Heart (tissue), 3 donors: ENCODE measurements around a stretch of chr17.

DNA sequence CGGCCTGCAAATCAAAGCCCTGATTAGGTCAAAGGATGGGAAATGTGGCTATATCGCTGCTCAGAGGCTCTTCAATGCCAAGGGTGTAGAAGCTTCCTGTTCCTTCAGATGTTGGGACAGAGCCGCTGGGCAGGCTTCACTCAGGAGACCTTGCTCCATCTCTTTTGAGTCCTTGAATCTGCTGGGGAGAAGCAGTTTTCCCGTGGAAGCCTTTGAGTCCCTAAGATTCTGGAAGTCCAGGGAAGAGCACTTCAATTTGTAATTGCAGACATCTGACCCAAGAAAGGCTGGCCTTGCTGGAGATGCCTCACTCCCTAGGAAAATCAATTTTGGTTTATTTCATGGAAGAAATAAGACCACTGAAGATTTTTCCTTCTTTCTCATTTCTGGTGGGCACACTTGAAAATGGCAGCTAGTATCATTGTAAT lies 174.0 kb upstream of the KCNJ16 start:
- RAMPAGE, long total RNA, 2 experiments, result no peak in any of the 2 experiments

- RAMPAGE, long total RNA, 2 experiments, result no peak in any of the 2 experiments
These were observed 21.4 kb upstream of the KCNJ16 start for GRCh38 chr17:70053378-70054226.

DNA sequence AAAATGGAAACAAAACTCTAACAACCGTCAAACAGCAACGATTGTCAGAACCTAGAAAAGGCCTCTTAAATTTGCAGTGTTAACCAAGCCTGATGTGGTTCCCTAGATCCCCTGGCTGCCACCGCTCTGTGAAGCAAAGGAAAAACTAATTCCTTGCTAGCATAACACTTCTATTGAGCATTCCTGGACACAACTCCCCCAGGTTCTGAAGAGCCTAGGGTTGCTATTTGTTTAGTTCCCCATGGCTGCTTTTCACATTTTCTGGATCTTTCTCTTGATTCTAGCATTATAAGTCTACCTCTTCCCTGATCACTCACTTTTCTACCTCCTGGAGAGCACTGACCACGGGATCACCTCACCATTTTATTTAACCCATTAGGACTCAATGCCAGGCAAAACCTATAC lies 791 bp upstream of the KCNJ16 start:
- RAMPAGE, long total RNA, 2 experiments, result no peak in any of the 2 experiments

- RAMPAGE, long total RNA, 2 experiments, result no peak in any of the 2 experiments
These were observed 31.3 kb upstream of the KCNJ2 start for GRCh38 chr17:70137781-70138640.

DNA sequence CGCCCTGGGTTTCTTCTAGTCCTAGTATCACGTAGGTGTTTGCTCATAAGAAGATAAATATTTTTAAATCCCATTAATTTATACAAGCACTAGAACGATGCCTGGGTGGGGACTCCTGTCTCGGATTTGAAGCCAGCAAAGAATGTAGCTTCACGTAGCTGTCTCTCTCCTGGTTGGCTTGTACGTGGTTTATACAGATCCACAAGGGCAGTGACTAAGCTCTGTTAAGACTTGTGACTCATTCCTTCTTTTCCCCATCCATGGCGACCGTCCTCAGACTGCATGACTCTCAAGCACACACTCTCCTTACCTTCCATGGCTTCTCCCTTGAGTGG lies 679.8 kb upstream of the SOX9 start:
- RAMPAGE, long total RNA, 2 experiments, result no peak in any of the 2 experiments

DNA sequence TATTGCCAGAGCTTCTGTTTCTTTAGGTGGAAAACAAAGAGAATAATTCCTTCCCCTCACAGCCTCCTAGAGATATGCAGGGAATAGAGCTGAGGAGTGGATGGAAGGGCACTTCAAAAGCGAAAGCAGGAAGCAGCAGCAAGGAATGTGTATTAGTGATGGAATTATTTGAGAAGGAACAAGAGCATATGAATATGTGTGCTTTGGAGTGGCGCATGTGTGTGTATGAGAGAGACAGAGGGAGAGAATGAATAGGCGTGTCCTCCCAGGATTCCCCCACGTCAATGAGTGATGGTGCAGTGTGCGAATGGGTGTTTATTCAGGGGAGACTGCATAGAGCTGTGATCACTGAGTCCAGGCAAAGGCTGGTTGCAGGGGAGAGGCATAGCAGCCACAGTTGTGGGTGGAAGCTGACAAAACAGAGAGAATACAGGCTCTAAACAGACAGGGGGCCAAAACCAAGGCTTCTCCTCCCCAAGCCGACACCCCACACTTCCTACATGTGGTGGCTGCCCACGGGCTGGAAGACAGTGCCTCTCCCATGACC lies 10.2 kb upstream of the SOX9 start:
- RAMPAGE, long total RNA, 2 experiments, result no peak in any of the 2 experiments

DNA sequence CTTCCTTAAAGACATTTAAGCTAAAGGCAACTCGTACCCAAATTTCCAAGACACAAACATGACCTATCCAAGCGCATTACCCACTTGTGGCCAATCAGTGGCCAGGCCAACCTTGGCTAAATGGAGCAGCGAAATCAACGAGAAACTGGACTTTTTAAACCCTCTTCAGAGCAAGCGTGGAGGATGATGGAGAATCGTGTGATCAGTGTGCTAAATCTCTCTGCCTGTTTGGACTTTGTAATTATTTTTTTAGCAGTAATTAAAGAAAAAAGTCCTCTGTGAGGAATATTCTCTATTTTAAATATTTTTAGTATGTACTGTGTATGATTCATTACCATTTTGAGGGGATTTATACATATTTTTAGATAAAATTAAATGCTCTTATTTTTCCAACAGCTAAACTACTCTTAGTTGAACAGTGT lies 3.7 kb downstream of the SOX9 start:
- RAMPAGE, long total RNA, 2 experiments, result no peak in any of the 2 experiments

- RAMPAGE, long total RNA, 2 experiments, result no peak in any of the 2 experiments
These were observed 4.6 kb downstream of the SOX9 start for GRCh38 chr17:72124948-72126206.

GRCh38 chr17:72152391-72152761 lies 31.6 kb downstream of the SOX9 start:
- RAMPAGE, long total RNA, 2 experiments, result no peak in any of the 2 experiments

DNA sequence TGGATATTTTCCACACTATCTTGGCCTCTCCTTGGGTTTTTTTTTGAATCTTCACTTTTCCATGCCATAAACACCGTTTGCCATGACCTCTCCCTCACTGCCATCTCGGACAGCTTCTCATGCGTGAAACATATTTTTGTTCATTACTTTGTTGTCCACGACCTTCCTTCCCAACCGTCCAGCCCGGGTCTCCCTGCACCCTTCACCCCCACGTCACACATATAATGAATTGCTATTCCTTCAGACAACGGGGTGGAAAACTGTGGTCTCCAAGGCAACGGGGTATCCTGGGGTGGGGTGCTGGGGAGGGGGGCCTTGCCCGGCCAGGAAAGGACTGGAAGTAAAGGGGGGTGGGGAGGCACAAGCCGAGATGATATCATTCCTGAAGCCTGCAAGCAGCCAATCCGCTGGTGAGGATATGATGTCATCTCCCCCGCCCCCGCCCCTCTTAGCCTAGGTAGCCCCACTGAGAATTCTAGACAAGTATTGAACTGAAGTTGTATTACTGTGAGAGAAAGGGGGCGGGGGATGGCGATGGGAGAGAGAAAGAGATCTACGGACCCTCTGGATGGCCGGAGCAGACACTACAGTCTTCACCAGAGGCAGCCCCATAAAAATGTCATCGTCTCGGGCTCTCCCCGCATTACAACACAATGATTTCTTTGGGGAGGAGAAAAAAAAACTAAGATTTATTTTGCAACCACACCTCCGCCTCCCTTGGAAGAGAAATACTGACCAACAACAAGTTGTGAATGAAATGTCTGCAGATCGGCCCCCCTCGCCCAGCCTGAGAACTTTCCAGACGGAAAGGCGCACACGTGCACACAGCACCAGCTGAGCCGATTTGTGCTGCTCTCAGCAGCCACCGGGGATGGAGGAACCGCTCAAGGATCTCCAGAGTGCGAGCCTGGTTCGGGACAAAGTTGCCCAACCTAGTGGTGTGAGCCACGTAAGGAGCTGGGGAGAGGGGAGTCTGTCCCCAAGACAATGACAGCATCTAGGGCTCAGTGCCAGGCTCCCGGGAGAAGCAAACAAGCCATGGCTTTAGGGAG lies 221.9 kb downstream of the SOX9 start:
- RAMPAGE, long total RNA, 2 experiments, result no peak in any of the 2 experiments

GRCh38 chr17:72632059-72632916 lies 460.2 kb downstream of the SLC39A11 start:
- RAMPAGE, long total RNA, 2 experiments, result no peak in any of the 2 experiments

DNA sequence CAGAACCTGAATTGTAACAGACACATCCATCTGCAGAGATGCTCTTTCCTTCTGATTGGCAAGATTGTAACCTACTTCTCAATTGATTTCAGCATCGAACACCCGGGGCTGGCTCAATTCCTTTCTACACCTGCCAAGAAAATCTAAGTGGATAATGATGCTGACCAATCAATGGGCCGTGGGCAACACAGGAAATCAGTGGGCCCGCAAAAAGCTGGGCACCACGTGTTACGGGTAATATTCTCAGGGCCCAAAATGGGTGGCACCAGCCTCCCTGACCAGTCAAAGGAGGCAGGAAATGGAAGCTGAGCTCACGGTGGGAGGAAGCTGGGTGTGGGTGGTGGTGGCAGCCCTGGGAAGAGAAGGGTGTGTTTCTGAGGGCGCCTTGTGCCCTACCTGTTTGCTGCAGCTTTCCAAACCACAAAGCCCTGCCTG lies 458.0 kb downstream of the SLC39A11 start:
- RAMPAGE, long total RNA, 2 experiments, result no peak in any of the 2 experiments

DNA sequence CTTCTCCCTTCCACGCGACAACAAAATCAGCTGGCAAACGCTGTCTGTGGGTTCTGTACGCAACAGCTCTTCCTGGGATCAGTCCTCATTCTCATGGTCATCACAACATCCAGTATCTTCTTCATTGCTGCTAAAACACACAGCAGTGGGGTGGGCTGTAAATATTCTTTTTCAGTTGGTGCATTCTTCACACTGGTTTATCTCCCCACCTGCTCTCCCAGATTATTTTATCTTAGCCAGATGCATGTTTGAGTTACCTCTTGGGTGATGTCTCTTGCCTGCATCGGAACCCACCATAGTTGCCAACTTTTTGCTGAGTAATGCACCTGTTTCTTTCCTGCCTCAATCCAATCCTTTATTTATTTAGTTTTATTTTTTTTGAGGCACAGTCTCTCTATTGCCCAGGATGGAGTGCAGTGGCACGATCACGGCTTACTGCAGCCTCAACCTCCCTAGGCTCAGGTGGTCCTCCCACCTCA lies 363.6 kb downstream of the SLC39A11 start:
- RAMPAGE, long total RNA, 2 experiments, result no peak in any of the 2 experiments

- RAMPAGE, long total RNA, 2 experiments, result no peak in any of the 2 experiments
These were observed 218.8 kb downstream of the SLC39A11 start for GRCh38 chr17:72873684-72874172.

DNA sequence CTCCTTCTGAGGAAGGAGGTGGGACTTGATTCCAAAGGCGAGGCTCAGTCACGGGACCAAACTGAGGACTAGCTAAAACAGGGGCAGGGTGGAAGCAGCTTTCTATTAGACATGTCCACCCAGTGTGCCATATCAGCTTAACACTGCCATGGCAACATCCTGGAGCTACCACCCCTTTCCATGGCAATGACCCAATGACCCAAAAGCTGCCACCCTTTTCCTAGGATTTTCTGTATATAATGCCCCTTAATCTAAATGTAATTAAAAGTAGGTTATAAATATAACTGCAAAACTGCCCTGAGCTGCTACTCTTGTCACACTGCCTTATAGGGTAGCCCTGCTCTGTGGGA lies 216.8 kb downstream of the SLC39A11 start:
- RAMPAGE, long total RNA, 2 experiments, result no peak in any of the 2 experiments

DNA sequence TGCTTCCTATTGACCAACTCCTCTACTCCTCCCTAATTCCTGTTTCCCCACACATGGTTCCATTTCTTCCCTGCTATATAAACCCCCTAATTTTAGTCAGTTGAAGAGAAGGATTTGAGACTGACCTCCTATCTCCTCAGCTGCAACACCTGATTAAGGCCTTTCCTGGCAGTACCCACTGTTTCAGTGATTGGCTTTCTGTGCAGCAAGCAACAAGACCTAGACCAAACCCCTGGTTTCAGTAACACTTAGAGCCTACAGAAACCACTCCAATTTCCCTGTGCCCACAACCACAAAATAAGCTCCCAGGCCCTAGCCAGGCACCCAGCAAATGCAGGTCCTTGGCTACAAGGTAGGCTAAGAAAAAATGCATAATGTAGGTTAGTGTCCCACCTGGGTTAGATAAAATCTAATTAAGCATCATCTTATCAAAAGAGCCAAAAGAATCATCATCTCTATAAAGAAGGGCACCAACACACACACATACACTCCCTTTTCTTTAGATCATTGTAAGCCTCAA lies 215.8 kb downstream of the SLC39A11 start:
- RAMPAGE, long total RNA, 2 experiments, result no peak in any of the 2 experiments

DNA sequence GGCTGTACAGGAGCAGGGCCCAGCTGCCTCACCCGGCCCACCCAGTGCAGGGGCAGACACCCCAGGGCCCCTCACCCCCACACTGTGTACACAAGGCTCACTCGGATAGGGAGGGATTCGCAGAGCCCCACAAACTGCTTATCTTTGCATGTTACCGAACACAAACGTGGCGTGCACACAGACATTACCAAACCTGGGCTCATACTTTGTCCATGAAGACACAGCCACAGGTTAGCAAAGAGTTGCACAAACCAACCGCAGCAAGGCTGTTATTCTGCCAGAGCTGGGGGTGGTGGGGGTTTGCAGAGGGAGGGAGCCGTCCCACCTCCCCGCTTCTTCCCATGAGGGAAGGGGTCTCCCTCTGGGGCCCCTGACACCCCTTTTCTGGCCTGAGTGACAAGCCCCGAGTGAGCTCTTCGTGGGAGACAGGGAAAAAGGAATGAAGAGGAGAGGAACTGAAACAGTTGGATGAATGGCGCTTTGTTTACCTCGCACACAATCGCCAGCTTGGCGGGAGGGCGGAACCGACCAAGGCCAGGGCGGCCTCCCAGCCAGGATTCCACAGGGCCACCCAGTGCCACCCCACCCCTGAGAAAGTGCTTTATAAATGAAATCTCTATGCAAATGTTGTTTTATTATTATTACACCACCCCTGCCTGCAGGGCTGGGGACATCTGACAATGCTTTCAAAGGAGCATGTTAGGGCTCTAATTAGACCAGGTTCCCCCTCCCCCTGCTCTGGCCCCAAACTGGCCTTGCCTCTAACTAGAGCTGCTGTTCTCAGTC lies 487 bp upstream of the CPSF4L start:
- RAMPAGE, long total RNA, 2 experiments, result no peak in any of the 2 experiments

DNA sequence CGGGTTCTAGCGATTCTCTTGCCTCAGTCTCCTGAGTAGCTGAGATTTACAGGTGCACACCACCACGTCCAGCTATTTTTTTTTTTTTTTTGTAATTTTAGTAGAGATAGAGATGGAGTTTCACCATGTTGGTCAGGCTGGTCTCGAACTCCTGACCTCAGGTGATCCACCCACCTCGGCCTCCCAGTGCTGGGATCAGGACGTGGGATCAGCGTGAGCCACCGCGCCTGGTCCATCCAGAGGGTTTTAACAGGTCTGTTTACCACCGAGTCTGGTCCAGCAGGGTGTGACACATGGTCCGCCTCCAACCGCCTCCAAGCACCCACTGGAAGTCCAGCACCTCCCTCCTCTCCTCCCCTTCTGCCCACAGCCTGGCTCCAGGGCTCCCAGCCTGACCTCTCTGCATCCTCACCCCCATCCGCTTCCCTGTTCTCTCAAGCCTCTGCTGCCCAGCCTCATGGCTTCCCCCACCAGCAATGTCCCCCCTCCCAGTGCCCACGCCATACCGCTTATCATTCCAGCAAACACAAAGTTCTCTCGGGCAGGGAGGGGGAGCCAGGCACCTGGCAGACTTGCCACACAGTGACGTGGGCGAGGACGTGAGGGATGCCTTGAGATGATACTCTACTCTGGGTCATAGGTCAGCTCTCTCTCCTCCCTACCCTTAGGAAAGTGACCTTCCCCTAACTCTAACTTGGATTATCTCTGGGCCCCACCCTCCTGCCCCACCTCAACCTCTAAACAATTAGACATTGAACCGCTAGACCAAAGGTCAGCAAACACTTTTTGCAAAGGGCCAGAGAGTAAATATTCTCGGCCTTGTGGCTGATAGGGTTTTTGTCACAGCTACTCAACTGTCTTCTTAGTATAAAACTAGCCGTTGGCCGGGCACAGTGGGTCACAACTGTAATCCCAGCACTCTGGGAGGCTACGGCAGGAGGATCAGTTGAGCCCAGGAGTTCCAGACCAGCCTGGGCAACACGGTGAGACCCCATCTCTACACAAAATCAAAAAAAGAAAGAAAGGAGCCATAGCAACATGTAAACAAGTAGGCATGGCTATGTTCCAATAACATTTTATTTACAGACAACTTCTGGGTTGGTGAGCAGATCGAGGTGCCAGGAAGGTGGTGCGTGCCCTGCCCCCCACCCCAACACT lies 23.1 kb downstream of the CDC42EP4 start:
- RAMPAGE, long total RNA, 2 experiments, result no peak in any of the 2 experiments

- RAMPAGE, long total RNA, 2 experiments, result no peak in any of the 2 experiments
These were observed 20.5 kb downstream of the CDC42EP4 start for GRCh38 chr17:73291169-73291899.

DNA sequence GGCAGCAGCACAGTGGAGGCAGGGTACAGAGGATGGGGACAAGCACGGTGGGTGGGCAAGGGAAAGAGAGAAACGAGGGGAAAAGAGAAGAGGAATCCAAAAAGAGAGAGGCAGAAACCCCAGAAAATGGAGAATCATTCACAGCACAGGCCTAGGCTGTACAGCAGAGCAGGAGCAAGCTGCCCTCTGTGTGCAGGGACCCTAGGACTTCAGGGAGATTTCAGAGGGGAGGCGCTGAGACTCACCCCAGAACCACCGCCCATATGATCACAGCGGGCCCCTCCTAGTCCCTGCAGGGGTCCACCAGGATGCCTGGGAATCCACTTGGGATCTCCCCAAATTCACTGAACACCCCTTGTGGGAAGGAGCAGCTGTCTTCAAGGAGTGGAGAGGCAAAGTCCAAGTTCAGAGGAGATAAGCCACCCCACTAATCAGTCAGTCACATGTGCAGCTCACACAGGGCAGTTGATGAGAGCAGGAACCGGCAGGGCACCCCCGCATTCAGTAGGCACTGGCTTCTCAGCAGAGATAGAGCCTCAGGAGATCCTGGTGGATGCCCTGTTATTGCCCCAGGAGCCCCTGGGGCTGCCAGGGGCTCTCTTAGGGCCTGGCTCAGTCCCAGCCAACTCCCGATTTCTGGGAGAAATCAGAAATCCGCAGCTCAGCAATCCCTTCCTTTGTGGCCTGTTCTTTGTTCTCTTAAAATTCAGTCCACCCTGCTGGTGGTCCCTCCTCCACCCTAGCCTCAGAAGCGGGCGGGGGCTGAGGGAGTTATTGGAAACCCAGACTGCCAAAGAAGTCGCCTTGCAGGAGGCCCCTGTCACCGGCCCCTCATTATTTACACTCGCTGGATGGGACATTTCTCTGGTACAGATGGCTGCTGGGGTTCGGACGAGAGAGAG lies 2.0 kb downstream of the CDC42EP4 start:
- RAMPAGE, long total RNA, 2 experiments, result no peak in any of the 2 experiments